Amniotic epithelial cell (primary cell): ENCODE data around the gene IQCJ.

DNA sequence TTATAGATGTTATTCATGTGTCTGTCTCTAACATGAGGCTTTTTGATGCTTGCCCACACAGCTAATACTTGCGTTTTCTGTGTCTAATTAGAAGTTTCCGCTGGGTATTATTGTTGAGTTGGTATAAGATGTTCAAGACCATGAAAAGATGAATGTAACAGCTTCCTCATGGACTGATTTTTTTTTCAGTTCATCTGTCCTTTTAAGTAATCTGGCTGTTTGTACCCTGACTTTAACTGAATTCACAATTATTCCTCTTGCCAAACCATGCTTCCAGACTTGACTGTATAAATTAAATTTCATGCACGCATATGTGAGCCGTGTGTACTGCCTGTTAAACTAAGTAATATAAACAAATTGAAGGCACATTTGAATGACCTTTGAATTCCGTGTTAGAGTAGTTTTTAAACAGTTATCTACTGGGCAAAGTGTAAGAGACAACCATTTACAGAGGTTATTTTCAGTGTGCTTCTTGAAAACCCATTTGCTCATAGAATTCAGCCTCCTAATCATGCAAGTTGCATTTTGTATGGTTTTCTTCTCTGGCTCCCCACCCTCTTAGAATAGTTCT is 10.6 kb upstream of the LEKR1 start:
- RRBS, result no CpG with 5 or more reads among the region's 5 CpGs

DNA sequence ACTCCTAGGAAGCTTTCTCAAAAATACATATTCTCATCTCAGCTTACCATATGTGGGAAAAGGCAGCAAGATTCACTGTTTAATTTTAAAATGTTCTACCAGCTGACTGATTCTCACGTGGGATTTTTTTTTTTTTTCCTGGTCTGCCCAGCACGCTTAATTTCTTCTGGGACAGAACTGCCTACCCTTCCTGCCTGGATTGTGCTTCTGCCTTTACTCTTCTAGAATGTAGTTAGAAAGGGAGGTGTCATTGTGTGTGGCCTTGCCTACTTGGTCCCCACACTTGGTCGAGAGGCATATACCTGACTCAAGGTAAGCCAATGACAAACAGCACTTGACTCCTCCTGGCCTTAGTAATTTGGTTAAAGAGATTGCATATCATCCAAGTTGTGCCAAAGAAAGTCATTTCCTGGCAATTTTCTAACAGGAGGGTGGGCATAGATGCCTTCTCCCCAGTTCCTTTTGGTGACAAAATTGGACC is 8.1 kb upstream of the LEKR1 start:
- RRBS, result no CpG with 5 or more reads among the region's 3 CpGs

- RRBS, result no CpG with 5 or more reads among the region's 2 CpGs
These were observed 66.8 kb downstream of the CCNL1 start for GRCh38 chr3:157093089-157093635.

DNA sequence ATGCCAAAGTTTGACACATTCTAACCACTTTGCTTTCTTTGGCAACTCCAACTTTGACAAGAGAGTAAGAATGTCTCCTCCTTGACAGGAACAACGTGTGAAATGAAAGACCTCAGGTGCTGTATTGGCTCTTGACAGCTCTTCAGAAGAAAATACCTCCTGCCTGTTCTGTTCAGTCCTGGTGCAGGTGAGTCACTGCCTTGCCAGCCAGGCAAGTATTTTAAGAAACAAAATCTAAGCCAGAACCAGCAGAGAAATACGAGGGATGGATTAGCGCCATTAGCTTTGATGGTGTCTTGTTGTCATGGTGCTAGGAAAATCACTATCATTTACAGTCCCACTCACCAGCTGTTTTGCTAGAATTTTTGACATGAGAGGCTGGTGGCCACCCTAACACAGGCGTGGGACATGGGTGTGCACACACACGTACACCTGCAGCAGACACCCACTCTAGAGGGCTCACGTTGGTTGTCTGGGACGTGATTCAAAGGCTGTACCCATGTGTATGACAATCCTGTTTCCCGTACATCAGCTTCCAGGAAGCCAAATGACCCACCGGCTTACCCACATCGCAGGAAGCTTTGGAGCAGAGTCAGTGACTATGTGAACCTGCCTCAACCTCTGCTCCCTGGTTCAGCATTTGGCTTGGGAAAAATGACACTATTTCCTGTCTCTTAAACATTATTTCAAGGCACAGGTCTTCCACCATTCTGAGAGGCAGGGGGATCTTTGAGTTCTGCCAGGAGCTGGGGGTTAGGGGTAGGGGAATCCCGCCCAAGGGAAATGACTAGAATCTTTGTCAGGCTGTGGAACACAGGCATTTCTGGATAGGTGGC is 60.3 kb downstream of the CCNL1 start:
- RRBS, result no CpG with 5 or more reads among the region's 11 CpGs

DNA sequence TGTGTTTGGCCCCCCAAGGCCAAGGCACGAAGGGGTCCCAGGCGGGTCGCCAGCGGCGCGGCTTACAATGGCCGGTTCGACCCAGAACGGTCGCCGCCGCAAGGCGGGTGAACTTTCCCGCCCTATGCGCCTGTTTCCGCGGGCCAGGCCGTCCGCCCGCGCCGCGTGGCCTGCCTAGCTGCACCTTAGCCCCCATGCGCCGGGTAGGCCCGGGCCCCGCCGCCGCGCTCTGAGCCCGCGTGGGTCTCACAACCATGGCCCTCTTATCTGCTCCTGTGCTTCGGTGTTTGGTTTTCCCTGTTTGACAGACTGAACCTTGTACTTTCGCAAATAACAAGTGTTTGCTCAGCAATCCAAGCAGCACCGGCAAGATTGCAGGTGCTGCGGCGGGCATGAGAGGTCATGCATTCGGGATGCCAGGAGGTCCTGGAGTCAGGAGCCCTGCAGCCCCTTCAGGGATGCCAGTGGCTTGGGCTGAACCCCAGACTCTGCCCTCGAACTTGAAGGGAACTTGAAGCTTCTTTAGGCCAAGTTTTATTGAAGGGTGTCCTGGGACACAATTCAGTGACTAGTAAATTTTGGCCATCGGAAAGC is 39.5 kb downstream of the CCNL1 start:
- RRBS, result no CpG with 5 or more reads among the region's 40 CpGs

DNA sequence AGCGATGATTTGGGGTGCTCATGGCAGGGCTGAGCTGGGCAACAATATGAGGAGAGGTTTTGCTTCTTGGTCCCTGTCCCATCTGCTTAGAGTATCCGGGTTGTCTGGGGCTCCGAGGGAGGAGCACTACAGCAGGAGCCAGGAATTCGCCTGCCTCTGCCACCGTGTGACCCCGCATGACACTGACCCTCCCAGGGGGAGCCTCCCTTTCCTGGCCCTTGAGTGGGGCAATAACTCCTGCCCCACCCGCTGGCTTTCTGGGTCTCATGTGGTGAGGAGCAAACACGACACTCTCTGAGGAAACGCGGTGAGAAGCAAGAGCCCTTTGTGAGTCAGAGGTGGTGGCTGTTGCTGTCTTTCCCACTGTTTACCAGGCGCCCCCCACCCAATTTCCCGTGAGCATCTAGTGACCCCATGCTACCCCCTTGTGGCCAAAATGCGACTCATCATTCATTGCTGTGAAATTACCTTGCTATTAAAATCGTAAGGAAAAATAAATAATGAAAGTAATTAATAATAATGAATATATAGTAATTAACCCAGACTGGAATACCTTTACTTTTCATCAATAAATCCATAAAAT is 29.5 kb downstream of the CCNL1 start:
- RRBS, result no CpG with 5 or more reads among the region's 14 CpGs

- RRBS, result no CpG with 5 or more reads among the region's 3 CpGs
These were observed 4.2 kb downstream of the CCNL1 start for GRCh38 chr3:157155549-157156304.

GRCh38 chr3:157160652-157161375 is 867 bp upstream of the CCNL1 start:
- RRBS, result 0% methylated on average over 2 of the region's 22 CpGs

- RRBS, result no CpG with 5 or more reads among the region's 2 CpGs
These were observed 35.1 kb upstream of the PTX3 start for GRCh38 chr3:157401609-157401930.

DNA sequence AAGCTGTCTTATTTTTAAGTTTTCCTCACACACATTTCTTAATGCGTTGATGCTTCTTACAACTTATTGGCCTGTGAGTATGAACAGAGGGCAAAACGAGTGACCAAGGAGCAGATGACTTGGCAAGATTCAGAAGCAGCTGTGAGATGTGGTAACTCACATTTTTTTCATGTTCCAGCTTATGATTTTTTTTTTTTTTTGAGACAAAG is 41.5 kb upstream of the VEPH1 start:
- RRBS, result no CpG with 5 or more reads among the region's 2 CpGs

- RRBS, result no CpG with 5 or more reads among the region's 7 CpGs
These were observed at the start of gene IQCJ for GRCh38 chr3:159069100-159069530. IQCJ (plus strand) TSS chr3:159069319.

GRCh38 chr3:159854452-159855340 is 370.5 kb upstream of the C3orf80 start:
- RRBS, result no CpG with 5 or more reads among the region's 12 CpGs

GRCh38 chr3:160417602-160418132 is 18.2 kb downstream of the SMC4 start:
- RRBS, result no CpG with 5 or more reads among the region's 8 CpGs

GRCh38 chr3:160428118-160429323 is 21.1 kb downstream of the TRIM59 start:
- RRBS, result no CpG with 5 or more reads among the region's 11 CpGs

DNA sequence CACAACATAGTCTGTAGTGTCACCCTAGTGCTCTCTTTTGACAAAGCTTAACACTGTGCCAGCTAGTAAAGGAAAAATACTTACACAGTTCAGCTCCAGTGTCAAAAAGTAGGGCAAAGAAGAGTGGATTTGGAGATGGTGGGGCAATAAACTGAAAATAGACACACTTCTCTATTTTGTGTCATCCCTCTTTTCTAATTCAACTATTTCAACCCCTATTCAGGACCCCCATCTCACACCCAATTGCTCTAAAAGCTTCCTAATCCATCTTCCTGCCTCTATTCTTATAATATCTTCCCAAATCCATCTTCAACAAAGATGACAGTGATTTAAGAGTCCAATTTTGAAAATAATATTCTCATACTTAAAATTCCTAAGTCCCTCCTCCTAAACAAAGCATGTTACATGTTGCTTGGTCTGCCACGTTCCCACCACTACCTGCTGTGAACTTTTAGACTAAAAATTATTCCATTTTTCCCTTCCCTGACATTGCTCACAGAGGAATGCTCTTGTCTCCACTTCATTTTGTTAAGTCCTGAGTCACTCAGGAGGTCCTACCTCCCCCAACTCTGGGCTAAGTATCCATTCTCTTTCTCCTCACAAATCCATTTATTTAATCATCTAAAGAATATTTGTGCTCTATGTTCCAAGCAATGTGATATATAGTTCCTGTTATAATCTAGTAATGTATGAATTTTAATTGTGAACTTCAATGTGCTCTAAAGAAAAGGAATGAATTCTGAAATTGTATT is 41.9 kb upstream of the TRIM59 start:
- RRBS, result no CpG with 5 or more reads among the region's 1 CpG

GRCh38 chr3:160509400-160510232 is 55.8 kb downstream of the KPNA4 start:
- RRBS, result no CpG with 5 or more reads among the region's 4 CpGs

DNA sequence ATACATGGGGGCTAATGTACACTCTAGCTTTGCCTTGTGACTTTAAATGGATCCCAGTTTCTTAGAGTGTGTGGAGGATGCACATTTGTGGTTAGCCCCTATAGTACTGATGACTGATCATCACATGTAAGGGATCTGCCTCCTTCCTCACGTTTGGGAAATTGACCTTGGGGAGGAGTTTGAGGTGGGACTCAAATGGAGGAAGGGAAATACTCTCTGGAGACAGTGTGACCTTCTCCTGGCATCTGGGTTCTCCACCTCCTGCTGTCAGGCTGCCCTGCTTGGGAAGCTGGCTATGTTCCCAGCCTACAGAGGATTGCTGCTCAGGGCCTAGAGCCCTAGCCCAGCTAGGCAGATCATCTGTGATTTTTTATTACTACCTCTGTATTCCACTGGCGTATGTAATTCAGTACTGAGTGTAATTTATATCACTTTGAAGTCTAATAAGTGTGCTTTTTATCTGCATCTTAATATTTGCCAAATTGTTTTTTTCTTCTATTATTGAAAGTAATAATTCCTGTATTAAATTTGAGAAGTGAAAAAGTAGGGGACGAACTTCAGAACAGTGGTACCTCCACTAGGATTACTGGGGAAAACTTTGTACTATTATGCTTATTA is 48.8 kb downstream of the PPM1L start:
- RRBS, result no CpG with 5 or more reads among the region's 3 CpGs

DNA sequence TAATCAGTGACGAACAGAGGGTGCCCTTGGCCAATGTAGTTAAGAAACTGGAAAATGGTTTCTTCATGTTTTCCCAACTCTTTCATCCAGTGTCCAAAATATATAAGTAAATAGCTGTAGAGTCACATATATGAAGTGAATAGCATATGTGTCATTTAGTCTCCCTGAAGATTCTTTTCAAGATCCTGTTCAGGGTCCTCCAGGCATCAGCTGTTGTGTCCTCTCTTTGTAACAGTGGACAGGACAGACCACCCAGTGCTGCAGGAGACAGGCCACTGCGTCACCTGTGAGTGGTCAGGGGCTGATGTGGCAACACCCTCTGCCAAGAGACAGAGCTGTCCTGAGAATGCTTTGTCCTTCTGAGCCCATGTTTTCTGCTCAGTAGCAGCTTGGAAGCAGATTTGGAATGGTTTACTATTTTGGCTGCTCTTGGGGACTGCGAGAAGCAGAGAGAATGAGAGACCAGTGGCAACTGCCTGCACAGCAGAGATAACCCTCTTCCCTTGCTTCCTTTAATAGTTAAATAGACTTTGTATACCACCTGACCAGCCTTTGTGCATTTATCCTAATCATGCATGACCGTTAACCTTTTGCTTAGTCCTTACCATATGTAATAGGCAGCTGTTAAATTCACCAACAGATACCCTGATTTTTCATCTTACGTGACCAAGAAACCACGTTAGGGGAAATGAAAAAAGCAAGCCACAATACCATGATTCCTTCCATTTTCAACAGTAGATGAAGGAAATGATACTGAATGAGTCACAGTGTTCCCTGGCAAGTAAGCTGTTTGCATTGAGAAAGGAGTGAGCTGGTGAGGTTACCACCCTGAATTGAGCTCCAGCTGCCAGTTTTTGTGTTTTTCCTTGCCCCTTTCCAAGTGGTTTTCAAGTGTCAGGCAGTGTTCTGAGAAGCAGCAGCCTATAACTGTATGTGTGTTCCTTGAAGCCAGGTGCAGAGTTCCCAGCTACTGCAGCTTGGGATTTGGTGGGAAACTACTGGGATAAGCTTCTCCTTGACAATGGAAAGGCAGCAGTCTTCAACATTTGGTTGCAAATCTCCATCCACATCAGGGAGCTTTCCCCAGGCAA is 35.5 kb downstream of the B3GALNT1 start:
- RRBS, result no CpG with 5 or more reads among the region's 6 CpGs

- RRBS, result no CpG with 5 or more reads among the region's 5 CpGs
These were observed 4.3 kb downstream of the B3GALNT1 start for GRCh38 chr3:161100853-161101341.